Measurements from ENCODE around the gene PSMB5.

DNA sequence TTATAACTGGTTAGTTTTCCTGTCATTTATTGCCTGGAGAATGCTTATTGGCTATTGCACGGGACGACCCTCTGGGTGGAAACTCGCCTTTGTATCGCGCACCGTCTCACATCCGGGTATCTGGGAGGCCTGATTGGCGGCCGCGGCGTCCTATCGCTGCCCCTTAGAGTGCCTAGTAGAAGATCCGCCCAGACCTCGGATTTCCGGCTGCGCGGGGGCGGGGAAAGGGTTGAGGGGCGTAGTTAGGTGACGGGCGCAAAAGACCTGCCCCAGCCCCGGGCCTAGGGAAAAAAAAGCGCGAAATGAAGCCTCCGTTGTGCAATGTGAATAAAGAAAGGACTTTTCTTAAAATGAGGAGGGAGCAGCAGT is 364 bp upstream of the HNRNPC start:
- PRO-cap = unidirectional peak, plus-strand start at position 223 of the sequence

DNA sequence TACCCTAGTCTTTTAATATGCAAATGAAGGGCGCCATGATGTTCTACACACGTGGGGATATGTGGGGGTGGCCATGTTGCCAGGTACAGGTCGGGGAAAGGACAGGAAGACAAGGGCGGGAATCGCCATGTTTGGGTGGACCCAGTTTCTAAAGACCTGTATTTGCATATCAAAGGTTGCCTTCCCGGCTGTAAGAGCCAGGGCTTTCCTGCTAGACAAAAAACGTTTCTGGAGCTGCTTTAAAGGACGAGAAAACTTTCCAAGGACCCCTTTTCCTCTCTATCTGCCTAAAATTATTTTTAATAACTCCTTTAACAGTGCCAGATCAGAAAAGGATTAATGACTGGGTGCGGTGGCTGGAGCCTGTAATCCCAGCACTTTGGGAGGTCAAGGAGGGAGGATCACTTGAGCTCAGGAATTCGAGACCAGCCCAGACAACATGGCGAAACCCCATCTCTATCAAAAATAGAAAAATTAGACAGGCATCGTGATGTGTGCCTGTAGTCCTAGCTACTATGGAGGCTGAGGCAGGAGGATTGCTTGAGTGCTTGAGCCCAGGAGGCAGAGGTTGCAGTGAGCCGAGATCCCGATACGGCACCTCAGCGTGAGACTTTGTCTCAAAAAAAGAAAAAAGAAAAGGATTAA is 29.1 kb downstream of the RPGRIP1 start:
- PRO-cap = no peak

GRCh38 chr14:21352320-21353094 is 31.3 kb downstream of the SUPT16H start:
- PRO-cap = no peak

- PRO-cap = no peak
These were observed 11.0 kb upstream of the SUPT16H start for GRCh38 chr14:21394746-21395349.

DNA sequence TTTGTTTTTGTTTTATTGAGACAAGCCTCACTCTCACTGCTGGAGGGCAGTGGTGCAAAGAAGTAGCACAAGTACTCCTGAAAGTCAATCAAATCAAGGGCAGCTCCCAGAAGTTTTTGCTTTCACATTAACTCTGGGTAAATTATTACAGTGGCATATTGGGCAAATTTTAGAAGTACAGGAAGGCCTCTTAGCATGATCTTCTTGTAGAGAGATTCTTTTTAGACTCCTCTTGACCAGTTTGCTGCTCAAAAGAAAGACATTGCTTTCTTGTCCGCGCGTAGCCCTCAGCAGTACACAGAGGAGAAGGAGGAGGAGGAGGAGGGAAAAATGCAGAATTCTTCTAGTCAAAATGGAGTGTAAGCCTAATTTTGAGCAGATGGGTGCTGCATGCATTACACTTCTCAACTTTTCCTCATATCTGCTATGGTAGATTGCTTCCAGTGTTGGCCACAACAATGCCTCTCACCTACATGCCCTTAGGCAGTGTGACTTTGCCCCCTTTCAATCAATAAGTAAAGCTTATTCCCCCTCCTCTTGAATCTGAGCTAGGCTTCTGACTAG is 3.0 kb upstream of the METTL3 start:
- PRO-cap = no peak

DNA sequence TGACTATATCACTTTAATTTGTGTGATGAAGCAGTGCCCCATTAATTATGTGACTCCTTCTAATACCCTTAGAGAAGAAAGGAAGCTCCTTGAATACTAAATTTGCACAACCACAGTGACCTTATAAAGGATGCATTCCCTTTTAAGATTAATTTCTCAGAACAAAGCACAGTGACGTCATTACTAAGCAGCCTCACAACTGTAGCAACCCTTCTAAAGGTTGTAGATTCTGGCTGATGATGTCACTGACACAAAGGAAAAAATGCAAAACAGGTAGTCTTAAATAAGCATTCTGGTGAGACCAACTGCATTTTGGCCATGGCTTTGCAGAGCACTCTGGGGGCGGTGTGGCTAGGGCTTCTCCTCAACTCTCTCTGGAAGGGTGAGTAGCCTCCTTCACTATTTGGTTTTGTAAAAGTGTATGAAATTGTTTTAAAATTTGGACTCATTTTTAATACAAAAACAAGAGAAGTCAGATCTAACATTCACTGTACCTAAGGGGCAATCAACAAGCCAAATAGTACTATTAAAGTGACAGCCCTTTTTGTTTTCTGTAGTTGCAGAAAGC is 38.5 kb upstream of the OR4E1 start:
- PRO-cap = no peak

- PRO-cap = no peak
These were observed 116.1 kb downstream of the DAD1 start for GRCh38 chr14:22472806-22473355.

DNA sequence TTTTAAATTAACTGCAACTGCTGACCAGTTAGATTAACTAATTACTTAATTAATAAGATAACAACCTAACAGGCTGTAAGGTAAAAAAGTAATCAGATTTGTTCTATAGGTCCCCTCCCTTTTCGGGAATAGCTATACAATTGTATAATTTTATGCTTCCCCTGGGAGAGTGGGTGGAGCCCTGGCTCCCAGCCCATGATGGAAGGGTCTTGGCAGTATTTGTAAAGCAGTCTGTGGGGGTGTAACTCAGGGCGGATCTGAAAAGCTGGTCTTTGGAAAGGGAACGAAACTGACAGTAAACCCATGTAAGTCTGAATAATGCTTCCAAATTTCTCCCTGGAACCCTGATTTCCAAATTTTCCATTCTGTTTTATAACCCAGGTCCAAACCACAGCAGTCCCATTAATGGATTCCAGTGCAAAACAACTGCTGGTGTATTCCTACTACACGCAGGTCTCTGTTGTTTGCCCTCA is 110.4 kb downstream of the DAD1 start:
- PRO-cap = no peak

GRCh38 chr14:22501792-22502437 is 87.1 kb downstream of the DAD1 start:
- PRO-cap = no peak

- PRO-cap = no peak
These were observed 71.6 kb downstream of the DAD1 start for GRCh38 chr14:22517201-22517989.

GRCh38 chr14:22547937-22548384 is 41.1 kb downstream of the DAD1 start:
- PRO-cap = no peak

GRCh38 chr14:22566138-22566301 is 23.0 kb downstream of the DAD1 start:
- PRO-cap = no peak

DNA sequence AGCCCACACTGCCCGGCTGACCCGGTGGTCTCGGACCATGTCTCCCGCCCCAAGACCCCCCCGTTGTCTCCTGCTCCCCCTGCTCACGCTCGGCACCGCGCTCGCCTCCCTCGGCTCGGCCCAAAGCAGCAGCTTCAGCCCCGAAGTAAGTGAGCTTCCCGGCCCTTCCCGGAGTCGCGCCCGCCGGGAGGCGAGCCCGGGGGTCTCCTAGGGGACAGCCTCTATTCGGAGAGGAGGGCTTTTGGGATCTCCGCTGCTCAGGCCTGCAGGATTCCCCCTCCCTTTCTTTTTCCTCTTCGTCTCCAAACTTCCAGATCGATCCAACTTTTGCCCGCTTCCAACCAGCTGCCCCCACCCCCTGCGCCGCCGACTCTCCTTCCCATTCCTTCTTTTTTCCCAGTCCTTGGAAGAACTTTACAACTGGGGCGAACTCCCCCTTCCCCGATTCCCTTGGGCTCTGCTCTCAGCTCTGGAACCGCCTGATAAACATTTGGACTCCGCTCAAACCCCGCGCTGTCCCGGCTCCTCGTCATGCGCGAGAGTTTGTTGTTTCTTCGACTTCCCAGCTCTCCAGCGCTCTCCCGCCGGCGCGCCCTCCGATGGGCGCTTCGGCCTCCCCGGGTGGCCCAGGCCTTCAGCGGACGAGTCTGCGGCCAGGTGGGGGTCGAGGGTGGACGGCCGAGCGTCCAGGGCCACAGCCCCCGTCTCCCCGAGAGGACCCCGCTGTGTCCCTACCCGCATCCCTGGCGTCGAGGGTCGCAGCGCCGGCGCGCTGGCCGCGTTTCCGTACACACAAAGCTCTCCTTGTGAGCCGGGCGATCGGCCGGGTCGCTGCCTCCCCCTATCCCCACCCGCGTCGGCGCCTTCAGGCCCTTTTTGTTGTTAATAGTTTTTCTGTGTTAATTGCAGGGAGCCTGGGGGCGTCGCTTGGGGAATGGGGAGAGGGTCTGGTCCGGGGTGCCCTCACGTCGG is 682 bp downstream of the MMP14 start:
- PRO-cap = bidirectional peak, plus-strand start at position 553 of the sequence, minus-strand start at position 459 of the sequence

DNA sequence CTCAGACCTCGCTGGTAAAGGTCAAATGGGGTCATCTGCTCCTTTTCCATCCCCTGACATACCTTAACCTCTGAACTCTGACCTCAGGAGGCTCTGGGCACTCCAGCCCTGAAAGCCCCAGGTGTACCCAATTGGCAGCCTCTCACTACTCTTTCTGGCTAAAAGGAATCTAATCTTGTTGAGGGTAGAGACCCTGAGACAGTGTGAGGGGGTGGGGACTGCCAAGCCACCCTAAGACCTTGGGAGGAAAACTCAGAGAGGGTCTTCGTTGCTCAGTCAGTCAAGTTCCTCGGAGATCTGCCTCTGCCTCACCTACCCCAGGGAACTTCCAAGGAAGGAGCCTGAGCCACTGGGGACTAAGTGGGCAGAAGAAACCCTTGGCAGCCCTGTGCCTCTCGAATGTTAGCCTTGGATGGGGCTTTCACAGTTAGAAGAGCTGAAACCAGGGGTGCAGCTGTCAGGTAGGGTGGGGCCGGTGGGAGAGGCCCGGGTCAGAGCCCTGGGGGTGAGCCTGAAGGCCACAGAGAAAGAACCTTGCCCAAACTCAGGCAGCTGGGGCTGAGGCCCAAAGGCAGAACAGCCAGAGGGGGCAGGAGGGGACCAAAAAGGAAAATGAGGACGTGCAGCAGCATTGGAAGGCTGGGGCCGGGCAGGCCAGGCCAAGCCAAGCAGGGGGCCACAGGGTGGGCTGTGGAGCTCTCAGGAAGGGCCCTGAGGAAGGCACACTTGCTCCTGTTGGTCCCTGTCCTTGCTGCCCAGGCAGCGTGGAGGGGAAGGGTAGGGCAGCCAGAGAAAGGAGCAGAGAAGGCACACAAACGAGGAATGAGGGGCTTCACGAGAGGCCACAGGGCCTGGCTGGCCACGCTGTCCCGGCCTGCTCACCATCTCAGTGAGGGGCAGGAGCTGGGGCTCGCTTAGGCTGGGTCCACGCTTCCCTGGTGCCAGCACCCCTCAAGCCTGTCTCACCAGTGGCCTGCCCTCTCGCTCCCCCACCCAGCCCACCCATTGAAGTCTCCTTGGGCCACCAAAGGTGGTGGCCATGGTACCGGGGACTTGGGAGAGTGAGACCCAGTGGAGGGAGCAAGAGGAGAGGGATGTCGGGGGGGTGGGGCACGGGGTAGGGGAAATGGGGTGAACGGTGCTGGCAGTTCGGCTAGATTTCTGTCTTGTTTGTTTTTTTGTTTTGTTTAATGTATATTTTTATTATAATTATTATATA is 10.4 kb downstream of the MMP14 start:
- PRO-cap = no peak

DNA sequence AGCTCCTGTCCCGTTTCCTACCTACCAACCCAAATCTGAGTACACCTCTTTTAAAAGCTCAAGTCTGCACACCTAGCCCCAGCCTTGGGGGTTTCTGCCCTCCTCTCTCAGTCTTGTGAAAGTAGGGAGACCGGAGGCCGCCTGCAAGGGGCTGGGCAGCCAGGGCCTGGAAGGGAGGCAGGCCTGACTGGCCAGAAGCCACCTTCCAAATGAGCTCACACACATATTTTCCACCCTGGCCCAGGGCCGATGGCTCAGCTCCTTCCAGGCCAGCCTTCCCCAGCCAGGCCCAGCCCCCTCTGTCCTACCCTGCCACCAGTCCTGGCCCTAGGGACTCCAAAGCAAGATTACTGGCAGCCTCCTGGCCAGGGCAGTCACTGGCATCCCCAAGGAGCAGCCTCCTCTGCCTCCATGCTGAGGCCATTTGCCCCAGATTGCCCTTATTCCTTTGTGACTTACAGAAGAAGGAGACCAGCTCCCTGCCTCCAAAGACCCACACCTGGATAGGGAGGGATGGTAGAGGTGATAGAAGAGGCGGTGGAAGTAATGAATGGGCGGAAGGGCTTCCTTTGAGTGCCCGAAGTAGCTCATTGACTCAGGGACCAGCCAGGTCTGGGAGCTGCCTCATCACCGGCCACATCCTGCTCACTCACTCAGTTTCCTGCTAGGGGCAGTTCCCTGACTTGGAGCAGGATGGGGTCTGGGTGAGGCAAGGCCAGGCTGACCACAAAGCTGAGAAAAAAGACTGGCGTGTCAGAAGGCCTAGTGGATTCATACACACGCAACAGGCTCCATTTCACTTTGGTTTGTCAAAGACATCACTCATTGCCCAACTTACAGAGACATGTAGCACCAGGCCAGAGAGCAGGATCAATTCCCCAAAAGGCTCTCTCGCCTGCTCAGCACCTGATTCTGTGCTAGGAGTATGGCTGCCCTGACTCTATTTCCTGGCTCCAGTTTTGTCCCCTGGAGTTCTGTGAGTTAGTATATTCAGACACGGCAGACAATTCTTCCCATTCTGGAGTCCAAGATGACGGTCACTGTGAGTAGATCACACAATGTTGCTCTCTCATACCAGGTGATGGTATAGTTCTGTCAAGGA is 14.9 kb downstream of the MMP14 start:
- PRO-cap = no peak

GRCh38 chr14:22870715-22871206 is 779 bp upstream of the LRP10 start:
- PRO-cap = no peak

DNA sequence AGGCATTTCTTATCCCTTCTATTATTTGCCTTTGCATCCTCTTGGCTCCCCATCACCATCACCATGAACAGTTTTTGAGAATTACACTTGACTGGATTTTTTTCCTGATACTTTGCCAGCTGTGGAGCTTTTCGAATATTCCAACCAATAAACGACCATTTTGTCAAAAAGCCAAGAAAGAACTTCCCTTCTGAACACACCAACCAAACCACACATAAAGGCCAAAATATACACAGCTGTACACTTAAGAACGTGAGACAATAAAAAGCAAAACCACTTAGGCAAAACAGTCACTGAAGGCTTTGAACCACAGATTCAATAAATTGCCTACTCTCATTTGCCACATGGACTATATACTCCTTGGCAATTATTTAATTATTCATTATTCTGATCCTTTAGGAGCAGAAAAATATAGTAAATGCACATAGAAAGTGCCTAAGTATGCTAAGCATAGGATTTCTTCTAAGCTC is 1.1 kb downstream of the C14orf93 start:
- PRO-cap = no peak

DNA sequence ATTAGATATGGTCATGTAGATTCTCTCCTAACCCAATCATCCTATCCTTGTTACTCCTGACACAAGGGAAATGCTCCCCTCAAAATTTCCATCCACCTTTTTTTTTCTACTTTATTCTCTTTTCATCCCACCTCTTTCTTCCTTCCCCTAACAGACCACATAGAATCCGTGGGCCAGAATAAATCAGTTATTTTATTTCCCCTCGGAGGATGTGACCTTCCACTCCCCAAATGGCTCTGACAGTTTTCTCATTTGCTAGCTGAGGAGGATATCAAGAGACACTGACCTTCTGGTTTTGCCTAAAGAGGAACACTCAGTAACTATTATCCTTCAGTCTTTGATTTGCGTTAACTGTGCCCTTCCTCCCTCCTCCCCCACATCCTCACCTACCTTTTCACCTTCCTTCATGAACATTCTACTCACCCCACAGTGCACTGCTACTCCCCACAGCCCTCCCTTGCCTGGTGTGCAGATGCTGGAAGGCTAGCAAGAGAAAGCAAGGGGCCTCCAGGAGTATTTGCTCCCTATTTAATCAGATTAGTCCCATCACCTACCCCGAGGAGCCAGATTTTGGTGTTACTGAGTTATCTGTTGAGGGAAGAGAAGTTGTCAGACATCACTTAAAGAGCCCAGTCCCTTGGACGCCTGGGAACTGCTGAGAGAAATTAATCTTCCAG is 11.8 kb downstream of the PSMB5 start:
- PRO-cap = no peak

- PRO-cap = unidirectional peak, minus-strand start at chr14:23034885
These were observed at the start of gene PSMB5 for GRCh38 chr14:23034315-23035390. TSS of gene PSMB5 (minus strand) at chr14:23034900.

GRCh38 chr14:23070342-23071186 is 13.2 kb upstream of the CDH24 start:
- PRO-cap = no peak

Data from ureter (tissue), 1 donor.